Endometrial microvascular endothelial cells (primary cell): Measurements from ENCODE around the gene CYP4V2.

DNA sequence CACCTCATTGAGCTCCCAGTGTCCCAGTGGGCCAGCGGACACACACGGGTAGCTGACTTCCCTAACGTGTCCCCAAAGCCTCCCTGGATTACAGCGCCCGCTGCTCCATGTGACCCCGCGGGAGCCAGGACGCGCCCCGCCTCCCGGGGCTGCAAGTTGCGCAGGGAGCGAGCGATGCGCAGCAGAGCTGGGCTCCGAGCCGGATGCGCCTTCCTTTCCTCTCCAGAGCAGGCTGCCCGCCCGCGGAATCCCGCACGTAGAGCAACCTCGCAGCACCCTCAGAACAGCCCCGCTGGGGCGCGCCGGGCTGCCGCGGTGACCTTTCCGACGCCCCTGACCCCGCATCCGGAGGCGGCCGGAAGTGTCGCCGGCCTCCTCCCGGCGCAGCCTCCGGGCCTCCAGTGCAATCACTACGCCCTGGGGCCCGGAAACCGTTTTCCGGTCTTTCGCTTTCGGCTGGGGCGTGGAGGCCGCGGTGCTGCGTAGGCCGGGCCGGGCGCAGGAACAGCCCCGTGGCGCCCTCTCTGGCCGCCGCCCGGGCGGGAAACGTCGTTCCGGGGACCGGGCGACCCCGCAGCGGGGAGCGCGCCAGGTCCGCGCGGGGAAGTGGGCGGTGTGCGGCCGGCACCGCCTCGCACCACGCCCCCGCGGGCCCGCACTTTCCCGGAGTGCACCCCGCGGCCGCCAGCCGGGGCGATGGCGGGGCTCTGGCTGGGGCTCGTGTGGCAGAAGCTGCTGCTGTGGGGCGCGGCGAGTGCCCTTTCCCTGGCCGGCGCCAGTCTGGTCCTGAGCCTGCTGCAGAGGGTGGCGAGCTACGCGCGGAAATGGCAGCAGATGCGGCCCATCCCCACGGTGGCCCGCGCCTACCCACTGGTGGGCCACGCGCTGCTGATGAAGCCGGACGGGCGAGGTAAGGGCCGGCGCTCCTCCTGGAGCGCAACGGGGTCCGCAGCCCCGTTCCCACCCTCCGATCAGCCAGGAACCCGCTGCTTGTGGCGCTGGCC lies at the start of gene CYP4V2:
Gene CYP4V2, plus strand, starts transcription at position 440 of the 1,004 bp plus-strand sequence.
- RAMPAGE, long total RNA, result no peak

- RAMPAGE, long total RNA, result no peak
These were observed 924 bp downstream of the CYP4V2 start for GRCh38 chr4:186192132-186192849.

- RAMPAGE, long total RNA, result no peak
These were observed 5.9 kb upstream of the F11 start for GRCh38 chr4:186259912-186260592.

- RAMPAGE, long total RNA, result no peak
These were observed 354 bp downstream of the F11 start for GRCh38 chr4:186266368-186266717.

GRCh38 chr4:186616821-186617369 lies 61.5 kb upstream of the MTNR1A start:
- RAMPAGE, long total RNA, result no peak

GRCh38 chr4:186693302-186694538 lies 29.9 kb downstream of the FAT1 start:
- RAMPAGE, long total RNA, result no peak

- RAMPAGE, long total RNA, result no peak
These were observed 116.7 kb upstream of the FAT1 start for GRCh38 chr4:186840083-186840939.

- RAMPAGE, long total RNA, result no peak
These were observed 180.5 kb upstream of the FAT1 start for GRCh38 chr4:186903981-186904709.

- RAMPAGE, long total RNA, result no peak
These were observed 195.8 kb upstream of the FAT1 start for GRCh38 chr4:186919233-186919992.

GRCh38 chr4:186934184-186934675 lies 210.6 kb upstream of the FAT1 start:
- RAMPAGE, long total RNA, result no peak

- RAMPAGE, long total RNA, result no peak
These were observed 180.8 kb upstream of the ZFP42 start for GRCh38 chr4:187814484-187815437.

DNA sequence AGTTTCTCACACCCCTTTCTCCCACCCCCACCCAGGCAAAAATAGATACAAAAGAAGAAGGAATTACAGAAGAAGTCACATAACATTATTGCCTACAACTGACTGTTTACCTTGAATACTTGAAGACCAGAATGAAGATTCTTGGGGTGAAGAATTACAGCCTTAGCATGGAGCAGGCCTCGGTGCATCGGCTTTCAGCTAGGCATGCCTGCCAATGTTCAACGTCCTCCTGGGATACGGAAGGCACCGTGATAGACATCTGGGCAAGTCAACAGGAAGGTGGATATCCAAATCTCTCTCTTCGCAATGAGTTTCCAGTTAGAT lies 316.0 kb downstream of the TRIML1 start:
- RAMPAGE, long total RNA, result no peak

- RAMPAGE, long total RNA, result no peak
These were observed 1.7 kb downstream of the FRG1 start for GRCh38 chr4:189942443-189942723.

DNA sequence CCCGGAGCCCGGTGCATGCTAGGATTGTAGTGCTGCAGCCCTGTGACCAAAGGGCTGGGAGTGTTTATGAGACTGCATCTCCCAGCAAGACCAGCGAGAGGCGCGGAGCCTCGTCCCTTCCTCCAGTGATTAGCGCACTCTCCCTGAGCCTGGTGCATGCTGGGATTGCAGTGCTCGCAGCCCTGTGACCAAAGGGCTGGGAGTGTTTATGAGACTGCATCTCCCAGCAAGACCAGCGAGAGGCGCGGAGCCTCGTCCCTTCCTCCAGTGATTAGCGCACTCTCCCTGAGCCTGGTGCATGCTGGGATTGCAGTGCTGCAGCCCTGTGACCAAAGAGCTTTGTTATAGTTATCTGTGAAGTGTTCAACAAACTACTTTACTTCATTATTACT lies 22.7 kb upstream of the FRG2 start:
- RAMPAGE, long total RNA, result no peak